Choroid plexus epithelial cell (primary cell): ENCODE measurements around the gene DIP2A.

DNA sequence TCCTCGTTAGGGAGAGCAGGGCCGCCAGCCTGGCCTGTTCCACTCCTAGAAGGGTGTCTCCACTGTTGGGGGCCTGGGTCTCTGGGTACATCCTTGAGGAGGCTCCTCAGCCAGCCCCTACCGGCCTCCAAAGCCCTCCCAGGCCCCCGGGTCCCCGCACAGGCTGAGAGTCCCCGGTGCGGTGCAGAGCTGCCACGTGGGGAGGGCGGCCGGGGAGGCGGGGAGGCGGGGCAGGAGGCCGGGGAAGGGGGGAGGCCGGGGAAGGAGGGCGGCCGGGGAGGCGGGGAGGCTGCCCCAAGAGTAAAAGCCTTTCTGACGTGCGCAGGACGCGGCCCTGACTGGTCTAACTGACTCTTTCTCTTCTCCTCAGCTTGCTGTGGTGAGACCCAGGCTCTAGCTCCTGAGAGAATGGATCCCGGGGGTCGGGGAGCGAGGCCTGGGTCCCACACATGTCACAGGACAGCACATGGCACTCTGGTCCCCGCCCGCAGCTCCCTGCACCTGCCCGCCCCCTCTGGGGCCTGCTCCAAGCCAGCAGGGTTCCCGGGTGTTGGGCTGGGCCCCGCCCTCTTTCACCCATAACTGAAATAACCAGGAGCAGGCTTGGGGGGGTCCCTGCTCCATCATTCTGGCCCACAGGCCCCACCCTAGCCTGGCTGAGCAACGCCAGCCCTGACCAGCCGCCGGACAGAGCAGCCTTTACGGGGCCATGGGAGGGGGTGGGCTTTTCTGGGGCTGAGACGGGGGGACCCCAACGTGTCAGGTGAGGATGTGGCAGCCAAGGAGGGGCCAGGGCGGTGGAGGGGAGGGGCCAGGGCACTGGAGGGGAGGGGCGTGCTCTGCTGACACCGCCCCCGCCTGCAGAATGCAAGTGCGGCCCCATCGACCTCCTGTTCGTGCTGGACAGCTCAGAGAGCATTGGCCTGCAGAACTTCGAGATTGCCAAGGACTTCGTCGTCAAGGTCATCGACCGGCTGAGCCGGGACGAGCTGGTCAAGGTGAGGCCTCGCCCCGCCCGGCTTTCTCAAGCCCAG, 19.1 kb downstream of the COL6A1 start:
- RRBS, result 69% methylated on average over 4 of the region's 52 CpGs

- RRBS, result no CpG with 5 or more reads among the region's 2 CpGs
Observed at GRCh38 chr21:46062538-46062889, 35.4 kb upstream of the COL6A2 start.

DNA sequence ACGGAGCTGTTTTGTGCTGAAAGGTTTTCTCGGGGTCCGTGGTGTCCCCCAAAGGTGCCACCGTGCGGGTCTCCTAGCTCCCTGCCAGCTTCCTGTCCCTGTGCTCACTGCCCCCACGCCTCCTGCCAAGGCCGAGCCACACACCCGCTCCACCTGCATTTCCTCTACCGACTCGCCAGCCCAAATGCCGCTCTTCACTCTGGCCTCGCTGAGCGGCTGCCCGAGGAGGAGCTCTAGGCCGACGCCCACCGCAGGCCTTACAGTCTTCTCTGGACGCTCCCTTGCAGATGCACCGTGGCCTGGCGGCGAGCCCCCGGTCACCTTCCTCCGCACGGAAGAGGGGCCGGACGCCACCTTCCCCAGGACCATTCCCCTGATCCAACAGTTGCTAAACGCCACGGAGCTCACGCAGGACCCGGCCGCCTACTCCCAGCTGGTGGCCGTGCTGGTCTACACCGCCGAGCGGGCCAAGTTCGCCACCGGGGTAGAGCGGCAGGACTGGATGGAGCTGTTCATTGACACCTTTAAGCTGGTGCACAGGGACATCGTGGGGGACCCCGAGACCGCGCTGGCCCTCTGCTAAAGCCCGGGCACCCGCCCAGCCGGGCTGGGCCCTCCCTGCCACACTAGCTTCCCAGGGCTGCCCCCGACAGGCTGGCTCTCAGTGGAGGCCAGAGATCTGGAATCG, 26.3 kb downstream of the FTCD start:
- RRBS, result 97% methylated on average over 18 of the region's 47 CpGs

DNA sequence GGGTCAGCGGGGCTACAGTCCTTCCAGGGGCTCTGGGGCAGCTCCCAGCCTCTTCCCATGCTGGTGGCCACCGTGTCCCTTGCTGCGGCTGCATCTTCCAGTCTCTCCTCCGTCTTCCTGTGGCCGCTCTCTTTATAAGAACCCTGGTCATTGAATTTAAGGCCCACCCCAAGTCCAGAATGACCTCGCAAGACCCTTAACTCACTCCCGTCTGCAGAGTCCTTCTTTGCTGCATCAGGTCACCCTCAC, 25.9 kb downstream of the FTCD start:
- RRBS, result no CpG with 5 or more reads among the region's 7 CpGs

GRCh38 chr21:46131220-46132099, 23.9 kb downstream of the FTCD start:
- RRBS, result 97% methylated on average over 8 of the region's 32 CpGs

- RRBS, result 92% methylated on average over 3 of the region's 27 CpGs
Observed at GRCh38 chr21:46142390-46143008, 12.9 kb downstream of the FTCD start.

- RRBS, result 4% methylated on average over 28 of the region's 95 CpGs
Observed at GRCh38 chr21:46297083-46298321, 11.4 kb downstream of the YBEY start.

GRCh38 chr21:46326032-46326600, 2.2 kb downstream of the PCNT start:
- RRBS, result no CpG with 5 or more reads among the region's 14 CpGs

DNA sequence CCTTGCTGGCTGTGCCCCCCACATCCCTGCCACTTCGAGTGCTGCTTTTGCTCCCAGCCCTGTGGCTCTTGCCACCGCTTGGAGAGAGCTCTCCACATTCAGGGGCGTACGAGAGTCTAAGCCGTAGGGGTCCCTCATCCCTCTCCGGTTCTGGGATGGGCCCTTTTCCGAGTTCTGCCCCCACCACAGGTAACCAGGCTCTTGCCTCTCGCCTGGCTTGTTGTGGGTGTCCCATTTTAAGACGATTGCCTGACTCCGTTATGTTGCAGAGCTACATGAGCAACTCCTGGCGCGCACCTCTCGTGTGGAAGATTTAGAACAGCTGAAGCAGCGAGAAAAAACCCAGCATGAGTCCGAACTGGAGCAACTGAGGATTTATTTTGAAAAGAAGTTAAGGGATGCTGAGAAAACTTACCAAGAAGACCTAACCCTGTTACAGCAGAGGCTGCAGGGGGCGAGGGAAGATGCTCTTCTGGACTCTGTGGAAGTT, 28.9 kb downstream of the PCNT start:
- RRBS, result no CpG with 5 or more reads among the region's 16 CpGs

DNA sequence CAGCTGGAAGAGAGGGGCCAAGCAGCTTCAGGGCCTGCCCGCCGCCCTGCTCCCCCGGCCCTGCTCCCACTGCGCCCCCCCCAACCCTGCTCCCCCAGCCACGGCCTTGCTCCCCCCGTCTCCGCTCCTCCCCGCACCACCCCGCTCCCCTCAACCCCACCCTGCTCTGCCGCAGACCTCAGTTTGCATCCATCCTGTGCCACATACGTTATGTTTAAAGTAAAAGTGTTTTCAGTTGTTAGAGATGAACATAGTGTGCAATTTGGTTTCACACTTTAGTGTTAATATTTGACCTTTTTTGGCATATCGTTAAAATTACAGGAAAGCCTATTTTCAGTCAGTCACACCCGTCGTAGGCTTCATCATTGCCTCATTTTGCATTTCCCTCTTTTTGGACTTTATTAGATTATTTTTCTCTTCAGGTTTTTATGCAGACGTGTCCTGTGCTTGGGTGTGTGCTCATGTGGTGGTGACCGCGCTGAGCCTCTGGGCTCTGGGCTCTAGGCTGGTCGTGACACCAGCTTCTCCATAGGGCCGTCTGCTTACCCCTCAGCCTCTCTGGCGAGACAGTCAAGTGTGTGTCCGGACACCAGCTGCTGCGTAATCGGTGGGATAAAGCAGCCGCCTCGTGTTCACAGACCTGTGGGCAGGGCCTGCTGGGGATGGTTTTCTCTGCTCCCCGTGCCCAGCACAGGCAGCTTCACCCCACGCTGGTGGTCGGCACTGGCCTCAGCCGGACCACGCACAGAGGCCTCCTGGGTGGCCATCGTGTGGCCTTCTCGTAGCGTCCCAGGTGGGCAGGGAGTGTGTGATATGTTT, 33.8 kb upstream of the DIP2A start:
- RRBS, result 91% methylated on average over 3 of the region's 33 CpGs

- RRBS, result 2% methylated on average over 18 of the region's 68 CpGs
Observed at GRCh38 chr21:46458768-46459259, at the start of gene DIP2A. Gene DIP2A (plus strand): TSS chr21:46458891.

DNA sequence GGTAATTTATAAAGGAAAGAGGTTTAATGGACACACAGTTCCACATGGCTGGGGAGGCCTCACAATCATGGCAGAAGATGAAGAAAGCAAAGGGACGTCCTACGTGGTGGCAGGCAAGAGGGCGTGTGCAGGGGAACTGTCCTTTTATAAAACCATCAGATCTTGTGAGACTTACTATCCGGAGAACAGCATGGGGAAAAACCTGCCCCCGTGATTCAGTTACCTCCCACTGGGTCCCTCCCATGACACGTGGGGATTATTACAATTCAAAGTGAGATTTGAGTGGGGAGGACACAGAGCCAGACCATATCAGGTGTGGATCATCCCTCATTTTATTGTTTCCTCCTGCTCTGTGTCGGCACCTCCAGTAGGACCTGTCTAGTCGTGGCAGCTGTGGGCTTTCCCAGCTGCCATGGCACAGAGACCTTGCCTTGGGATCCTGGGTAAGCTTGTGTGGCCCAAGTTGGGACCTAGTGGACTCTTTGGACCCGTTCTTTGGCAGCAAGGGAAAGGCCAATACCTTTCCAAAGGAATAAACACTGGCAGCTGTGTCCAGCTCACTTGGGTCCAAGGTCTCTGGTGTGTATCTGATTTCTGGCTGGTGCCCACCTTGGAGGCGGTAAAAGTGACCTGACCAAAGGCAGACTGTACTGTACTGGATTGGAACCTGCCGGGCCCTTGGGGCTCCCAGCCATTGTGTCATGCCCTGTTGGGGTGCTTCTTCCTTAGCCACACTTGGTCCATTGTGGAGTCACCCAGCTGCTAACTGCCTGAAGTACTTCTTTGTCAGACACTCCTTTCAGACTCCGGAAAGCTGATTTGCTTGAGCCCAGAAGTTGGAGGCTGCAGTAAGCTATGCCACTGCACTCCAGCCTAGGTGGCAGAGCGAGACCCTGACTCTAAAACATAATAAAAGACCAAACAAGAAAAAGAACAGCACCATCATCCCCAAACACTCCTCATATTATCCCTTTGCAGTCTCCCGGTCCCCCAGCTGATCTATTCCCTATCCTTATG, 21.8 kb downstream of the DIP2A start:
- RRBS, result no CpG with 5 or more reads among the region's 14 CpGs

- RRBS, result no CpG with 5 or more reads among the region's 1 CpG
Observed at GRCh38 chr21:46529712-46530534, 71.2 kb downstream of the DIP2A start.

DNA sequence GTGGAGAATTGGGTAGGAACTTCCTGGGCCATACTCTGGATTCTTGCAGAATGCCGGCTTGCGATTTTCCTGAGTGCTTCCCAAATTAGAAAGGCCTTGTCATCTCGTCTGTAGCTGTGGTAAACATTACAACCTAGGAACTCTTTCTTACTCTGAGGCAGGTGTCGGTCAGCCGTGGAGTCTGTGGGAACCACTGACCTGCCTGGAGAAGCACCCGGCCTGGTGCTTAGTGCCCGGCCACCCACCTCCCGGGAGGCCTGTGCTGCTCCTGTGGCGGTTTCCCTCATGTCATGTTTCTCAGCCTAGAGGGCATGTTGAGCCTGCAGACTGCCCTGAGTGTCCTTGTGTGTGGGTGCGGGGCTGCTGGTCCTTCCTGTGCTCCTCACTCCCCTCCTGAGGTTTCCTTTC, 64.7 kb downstream of the S100B start:
- RRBS, result no CpG with 5 or more reads among the region's 10 CpGs